Myometrial cell (primary cell): ENCODE measurements around a stretch of chr4.

GRCh38 chr4:451781-452465 is 47.0 kb downstream of the ZNF721 start:
- RAMPAGE, long total RNA = no peak

DNA sequence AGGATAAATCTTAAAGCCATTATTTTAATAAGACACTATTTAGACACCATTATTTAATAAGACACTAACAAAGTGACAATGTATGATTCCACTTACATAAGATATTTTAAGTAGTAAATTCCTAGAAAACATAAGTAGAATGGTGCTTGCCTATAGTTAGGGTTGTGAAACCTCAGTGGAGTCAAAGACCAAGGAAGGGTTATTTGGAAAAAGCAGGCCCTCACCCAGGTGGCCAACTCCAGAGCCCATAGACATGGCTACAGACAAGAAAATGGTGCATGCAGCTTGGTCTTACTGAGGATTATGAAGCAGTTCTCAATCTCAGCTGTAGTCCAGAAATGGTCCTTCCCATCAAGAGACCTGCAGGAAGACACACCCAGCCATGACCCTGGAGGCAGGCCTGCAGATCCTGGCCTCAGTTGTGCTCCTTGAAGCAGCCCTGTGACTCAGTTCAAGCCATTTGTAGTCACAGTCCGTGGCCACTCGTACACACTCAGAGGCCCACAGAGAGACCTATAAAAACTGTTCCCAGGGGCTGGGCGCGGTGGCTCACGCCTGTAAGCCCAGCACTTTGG is 31.5 kb downstream of the ZNF721 start:
- RAMPAGE, long total RNA = no peak

GRCh38 chr4:663878-664540 is 10.1 kb downstream of the ATP5ME start:
- RAMPAGE, long total RNA = no peak

GRCh38 chr4:759708-760201 is 54.1 kb downstream of the PCGF3 start:
- RAMPAGE, long total RNA = no peak

GRCh38 chr4:766533-766987 is 59.4 kb downstream of the CPLX1 start:
- RAMPAGE, long total RNA = no peak

DNA sequence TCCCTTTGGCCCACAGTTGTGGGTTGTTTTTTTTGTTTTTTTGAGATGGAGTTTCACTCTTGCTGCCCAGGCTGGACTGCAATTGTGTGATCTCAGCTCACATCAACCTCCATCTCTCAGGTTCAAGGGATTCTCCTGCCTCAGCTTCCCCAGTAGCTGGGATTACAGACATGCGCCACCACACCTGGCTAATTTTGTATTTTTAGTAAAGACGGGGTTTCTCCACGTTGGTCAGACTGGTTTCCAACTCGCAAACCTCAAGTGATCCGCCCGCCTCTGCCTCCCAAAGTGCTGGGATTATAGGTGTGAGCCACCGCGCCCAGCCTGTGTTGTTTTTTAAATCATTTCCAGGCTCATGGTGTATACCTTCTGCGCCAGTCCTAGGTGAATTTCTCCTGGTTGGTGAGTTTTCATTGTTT is 45.8 kb downstream of the CPLX1 start:
- RAMPAGE, long total RNA = no peak

GRCh38 chr4:792282-793165 is 33.4 kb downstream of the CPLX1 start:
- RAMPAGE, long total RNA = no peak

GRCh38 chr4:830535-830997 is 4.6 kb upstream of the CPLX1 start:
- RAMPAGE, long total RNA = no peak

- RAMPAGE, long total RNA = no peak
Observed at GRCh38 chr4:879061-880368, 52.6 kb downstream of the GAK start.

- RAMPAGE, long total RNA = no peak
Observed at GRCh38 chr4:891421-892201, 40.5 kb downstream of the GAK start.

GRCh38 chr4:930926-931901 is 902 bp downstream of the GAK start:
- RAMPAGE, long total RNA = no peak

DNA sequence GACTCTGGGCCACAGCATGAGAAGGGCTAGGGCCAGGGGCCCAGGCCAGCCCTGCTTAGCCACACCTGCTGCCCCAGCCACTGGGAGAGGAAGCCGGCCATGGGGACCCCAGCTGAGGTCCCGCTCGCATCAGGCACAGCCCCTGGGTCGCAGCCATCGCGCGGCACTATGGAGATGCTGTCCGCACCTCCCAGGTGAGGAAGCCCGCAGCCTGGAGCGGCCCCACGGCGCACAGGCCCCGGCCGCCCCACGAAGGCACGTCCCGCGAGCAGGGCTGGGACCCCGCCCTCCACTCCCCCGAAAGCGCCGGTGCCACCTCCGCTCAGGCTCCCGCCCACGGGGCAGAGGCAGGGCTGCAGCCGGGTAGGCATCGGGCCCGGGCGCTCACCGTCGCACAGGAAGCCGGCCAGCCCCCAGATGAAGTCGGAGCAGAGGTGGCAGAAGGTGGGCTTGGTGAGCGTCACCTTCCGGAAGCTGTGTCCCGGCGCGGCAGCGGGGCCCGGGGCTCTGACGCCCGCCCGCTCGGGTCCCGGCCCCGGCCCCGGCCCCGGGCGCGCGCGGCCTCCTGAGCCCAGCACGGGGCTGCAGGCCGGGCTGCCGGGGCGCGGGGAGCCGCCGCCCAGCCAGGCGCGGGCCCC is 426 bp downstream of the DGKQ start:
- RAMPAGE, long total RNA = no peak

DNA sequence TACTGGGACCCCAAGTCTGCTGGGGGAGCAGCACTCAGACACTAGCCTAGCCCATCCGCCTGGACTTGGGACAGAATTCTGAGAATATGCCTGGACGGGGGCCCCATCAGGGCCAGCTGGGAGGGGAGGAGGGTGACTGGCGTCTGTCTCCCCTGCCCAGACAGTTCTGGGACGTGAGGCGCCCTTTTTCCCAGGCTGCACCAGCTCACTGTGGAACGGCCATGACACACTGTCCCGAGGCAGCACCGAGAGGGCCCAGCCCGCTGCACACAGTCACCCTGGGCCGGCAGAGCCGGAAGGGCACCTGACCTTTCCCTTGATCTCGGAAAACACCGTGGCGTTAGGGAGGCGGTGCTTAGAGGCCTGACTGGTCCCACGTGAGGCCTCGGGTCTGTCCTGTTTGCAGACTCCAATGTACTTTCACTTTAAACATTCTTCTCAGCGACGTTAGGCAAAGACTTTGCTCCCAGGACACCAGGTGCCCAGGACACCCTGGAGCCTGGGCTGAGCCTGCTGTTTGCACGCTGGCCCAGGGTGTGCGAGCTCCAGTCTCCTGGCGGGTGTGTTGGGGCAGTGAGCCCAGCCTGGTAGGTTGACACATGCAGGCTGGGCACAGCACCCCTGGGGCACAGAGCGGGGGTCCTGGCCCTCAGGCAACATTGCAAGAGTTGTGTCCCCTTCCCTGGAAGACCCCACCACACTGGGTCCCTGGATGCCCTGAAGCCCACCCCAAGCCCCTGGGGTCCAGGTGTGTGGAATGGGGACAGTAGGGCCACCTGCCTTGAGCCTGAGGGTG is 594 bp downstream of the SLC26A1 start:
- RAMPAGE, long total RNA = no peak

DNA sequence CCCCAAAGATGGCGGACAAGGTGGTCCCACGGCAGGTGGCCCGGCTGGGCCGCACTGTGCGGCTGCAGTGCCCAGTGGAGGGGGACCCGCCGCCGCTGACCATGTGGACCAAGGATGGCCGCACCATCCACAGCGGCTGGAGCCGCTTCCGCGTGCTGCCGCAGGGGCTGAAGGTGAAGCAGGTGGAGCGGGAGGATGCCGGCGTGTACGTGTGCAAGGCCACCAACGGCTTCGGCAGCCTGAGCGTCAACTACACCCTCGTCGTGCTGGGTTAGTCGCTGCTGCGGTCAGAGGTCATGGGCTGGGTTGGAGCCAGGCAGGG is 10.7 kb downstream of the FGFRL1 start:
- RAMPAGE, long total RNA = no peak

GRCh38 chr4:1022528-1023069 is 11.2 kb downstream of the FGFRL1 start:
- RAMPAGE, long total RNA = no peak

DNA sequence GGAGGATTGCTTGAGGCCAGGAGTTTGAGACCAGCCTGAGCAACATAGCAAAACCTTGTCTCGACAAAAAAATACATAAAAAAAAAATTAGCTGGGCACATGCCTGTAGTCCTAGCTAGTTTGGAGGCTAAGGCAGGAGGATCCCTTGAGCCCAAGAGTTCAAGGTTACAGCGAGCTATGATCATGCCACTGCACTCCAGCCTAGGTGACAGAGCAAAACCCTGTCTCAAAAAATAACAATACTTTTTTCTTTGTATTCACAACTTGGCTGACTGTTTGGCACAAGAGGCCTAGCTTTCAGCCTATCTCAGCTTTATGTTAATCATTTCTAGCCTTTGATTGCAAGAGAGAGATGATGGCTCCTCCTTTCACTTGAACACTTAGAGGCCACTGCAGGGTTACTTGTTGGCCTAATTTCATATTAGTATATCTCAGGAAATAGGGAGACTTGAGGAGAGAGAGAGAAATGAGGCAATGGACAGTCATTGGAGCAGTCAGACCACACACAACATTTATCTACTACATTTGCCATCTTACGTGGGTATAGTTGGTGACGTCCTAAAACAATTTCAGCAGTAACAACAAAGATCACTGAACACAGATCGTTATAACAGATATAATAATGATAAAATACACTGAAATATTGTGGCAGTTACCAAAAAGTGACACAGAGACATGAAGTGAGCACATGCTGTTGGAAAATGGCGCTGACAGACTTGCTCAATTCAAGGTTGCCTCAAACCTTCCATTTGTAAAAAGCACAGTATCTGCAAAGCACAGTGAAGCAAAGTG is 13.2 kb downstream of the SPON2 start:
- RAMPAGE, long total RNA = no peak

DNA sequence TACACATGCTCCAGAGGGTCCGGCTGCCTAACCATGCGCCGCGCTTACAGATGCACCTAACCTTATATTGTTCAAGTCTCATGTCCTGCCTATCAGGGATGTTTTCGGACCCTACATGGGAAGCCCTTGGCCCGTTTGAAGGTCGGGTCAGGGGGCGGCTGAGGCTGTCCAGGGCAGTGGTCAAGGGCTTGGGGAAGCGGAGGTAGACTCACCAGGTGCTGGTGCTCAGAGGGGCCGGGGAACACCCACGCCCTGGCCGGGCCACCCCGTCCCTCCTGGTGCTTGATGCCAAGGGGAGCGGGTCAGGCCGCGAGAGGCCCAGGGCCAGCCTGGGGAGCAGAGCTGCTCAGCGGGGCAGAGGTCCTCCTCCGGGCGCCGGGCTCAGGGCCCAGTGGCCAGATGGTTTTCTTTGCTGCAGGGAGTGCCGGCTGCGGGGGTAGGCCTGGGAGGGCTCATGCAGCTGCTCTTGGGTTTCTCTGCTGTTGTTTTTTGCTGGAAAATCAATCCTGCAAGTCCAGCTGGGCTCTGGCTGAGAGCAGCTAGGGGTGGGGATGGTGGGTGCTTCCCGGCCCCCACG is 35.4 kb upstream of the SPON2 start:
- RAMPAGE, long total RNA = no peak

- RAMPAGE, long total RNA = no peak
Observed at GRCh38 chr4:1218462-1219153, 30.3 kb downstream of the CTBP1 start.

GRCh38 chr4:1222135-1223050 is 26.5 kb downstream of the CTBP1 start:
- RAMPAGE, long total RNA = no peak

DNA sequence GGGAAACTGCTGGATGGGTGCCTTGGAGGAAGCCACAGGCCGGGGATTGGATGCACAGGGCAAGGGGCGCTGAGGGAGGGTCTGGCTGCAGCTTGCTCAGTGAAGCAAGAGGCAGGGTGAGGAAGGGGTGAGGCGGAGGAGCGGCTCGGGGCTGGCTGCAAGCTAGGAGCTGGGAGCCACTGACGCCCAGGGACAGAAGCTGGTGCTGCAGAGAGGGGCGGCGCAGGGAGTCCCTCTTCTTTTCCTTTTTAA is 1.2 kb upstream of the UVSSA start:
- RAMPAGE, long total RNA = no peak